ENCODE measurements around a stretch of chr5.

- RRBS = no CpG with 5 or more reads among the region's 7 CpGs
Measured at GRCh38 chr5:72138783-72139446, 31.6 kb downstream of the MAP1B start.

DNA sequence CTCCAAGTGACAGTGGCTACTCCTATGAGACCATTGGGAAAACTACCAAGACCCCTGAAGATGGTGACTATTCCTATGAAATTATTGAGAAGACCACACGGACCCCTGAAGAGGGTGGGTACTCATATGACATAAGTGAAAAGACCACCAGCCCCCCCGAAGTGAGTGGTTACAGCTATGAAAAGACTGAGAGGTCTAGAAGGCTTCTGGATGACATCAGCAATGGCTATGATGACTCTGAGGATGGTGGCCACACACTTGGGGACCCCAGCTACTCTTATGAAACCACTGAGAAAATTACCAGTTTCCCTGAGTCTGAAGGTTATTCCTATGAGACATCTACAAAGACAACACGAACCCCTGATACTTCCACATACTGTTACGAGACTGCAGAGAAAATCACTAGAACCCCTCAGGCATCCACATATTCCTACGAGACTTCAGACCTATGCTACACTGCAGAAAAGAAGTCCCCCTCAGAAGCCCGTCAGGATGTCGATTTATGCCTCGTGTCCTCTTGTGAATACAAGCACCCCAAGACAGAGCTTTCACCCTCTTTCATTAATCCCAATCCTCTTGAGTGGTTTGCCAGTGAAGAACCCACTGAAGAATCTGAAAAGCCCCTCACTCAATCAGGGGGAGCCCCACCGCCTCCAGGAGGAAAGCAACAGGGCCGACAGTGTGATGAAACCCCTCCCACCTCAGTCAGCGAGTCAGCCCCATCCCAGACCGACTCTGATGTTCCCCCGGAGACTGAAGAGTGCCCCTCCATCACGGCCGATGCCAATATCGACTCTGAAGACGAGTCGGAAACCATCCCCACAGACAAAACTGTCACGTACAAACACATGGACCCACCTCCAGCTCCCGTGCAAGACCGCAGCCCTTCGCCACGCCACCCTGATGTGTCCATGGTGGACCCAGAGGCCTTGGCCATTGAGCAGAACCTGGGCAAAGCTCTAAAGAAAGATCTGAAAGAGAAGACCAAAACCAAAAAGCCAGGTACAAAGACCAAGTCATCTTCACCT is 92.1 kb downstream of the MAP1B start:
- RRBS = no CpG with 5 or more reads among the region's 23 CpGs

GRCh38 chr5:72238564-72239043 is 81.4 kb downstream of the MRPS27 start:
- RRBS = no CpG with 5 or more reads among the region's 3 CpGs

GRCh38 chr5:72244658-72245140 is 75.3 kb downstream of the MRPS27 start:
- RRBS = no CpG with 5 or more reads among the region's 1 CpG

DNA sequence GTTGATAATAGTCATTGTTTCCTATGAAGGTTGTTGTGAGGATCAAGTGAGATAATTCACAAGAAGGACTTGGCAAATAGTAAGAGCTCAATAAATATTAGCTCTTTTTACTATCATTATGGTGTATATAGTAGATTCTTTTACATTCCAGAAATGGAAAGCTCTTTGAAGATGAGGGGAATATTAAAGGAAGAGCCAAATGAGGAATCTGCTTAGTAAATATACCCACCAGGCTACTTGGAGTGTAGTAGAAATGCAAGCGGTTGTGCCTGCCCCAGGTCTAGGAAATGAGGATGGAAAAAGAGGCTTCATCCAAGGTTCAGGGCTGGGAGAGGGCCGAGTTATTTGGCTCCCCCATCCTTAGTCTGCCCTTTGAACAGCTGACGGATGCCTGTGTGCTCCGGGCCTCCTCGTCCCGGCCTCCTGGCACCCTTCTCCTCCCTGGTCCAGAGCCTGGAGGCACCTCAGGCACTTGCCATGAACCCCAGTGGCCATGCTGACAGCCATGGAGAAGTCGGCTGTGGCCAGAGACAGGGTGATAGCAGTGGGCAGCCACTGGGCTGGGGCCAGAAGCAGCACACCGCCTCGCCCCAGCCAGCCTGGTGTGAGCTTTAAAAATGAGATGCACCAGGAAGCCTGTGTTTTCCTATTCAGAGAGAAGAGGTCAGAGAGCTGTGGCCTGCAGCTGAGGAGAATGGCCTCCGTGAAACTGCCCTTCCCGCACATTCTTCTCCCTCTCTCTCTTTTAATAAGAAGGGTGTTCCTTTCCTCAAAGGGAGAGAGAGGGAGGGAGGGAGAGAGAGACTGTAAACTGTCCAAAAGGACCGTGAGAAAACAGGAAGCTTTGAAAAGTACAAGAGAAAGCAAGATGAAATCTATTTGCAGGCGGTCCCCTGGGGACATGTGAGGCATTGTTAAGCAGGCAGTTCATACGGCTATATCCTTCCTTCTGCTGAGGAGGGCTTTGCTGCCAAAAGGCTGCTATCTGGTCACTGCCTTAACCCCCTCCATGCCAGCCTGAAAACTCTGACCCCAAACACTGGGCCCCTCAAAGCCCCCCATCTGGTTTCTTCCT is 55.4 kb downstream of the ZNF366 start:
- RRBS = no CpG with 5 or more reads among the region's 14 CpGs

- RRBS = no CpG with 5 or more reads among the region's 12 CpGs
Measured at GRCh38 chr5:72504066-72504627, 3.1 kb downstream of the ZNF366 start.

- RRBS = no CpG with 5 or more reads among the region's 4 CpGs
Measured at GRCh38 chr5:72600178-72600754, 93.1 kb upstream of the ZNF366 start.

- RRBS = 1% methylated on average over 38 of the region's 81 CpGs
Measured at GRCh38 chr5:72848305-72849114, 32.0 kb downstream of the TNPO1 start.

GRCh38 chr5:72849115-72849436 is 32.6 kb downstream of the TNPO1 start:
- RRBS = no CpG with 5 or more reads among the region's 6 CpGs

DNA sequence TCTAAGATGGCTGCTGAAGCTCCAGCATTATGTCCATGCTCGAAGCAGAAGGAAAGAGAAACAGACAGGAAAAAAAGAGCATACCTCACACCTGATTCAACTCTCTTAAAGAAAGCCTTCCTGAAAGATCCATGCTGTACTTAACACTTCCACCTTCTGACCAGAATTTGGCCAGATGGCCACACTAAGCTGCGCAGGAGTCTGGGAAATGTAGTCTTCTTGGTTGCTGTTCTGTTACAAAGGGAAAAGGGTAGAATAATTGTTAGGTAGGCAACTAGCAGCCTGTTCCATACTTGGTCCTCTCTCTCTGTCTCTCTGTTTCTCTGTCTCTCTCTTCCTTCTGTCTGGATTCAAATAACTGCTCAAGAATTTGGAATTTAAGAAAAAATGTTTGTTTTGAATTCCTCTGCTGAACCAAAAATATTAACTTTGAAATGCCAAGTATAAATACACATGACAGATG is 16.0 kb downstream of the TMEM174 start:
- RRBS = no CpG with 5 or more reads among the region's 2 CpGs

- RRBS = no CpG with 5 or more reads among the region's 2 CpGs
Measured at GRCh38 chr5:73246734-73247078, 73.7 kb downstream of the TMEM174 start.

- RRBS = no CpG with 5 or more reads among the region's 4 CpGs
Measured at GRCh38 chr5:73286179-73286609, 113.2 kb downstream of the TMEM174 start.

DNA sequence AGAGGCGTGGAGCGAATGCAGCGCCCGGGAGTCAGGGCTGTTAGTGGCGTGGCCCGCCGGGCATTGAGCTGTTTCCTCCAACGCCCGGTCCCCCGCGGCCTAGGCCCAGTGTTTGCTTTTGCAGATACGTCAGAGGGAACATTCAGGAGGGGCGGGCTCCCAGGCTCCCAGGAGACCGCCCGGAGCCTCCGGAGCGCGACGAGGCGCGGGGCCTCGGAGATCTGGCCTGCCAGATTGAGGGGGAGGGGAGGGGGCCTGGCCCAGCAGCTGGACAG is 130.2 kb downstream of the TMEM174 start:
- RRBS = 99% methylated on average over 4 of the region's 22 CpGs

GRCh38 chr5:73663417-73663661 is 37.3 kb downstream of the ARHGEF28 start:
- RRBS = no CpG with 5 or more reads among the region's 1 CpG

- RRBS = no CpG with 5 or more reads among the region's 2 CpGs
Measured at GRCh38 chr5:73918684-73919010, 292.7 kb downstream of the ARHGEF28 start.

- RRBS = no CpG with 5 or more reads among the region's 2 CpGs
Measured at GRCh38 chr5:73930780-73931104, 304.7 kb downstream of the ARHGEF28 start.

- RRBS = no CpG with 5 or more reads among the region's 4 CpGs
Measured at GRCh38 chr5:74145612-74145811, 495.0 kb downstream of the ENC1 start.

- RRBS = no CpG with 5 or more reads among the region's 8 CpGs
Measured at GRCh38 chr5:74257509-74258169, 382.9 kb downstream of the ENC1 start.

GRCh38 chr5:74418676-74418951 is 221.9 kb downstream of the ENC1 start:
- RRBS = no CpG with 5 or more reads among the region's 1 CpG

DNA sequence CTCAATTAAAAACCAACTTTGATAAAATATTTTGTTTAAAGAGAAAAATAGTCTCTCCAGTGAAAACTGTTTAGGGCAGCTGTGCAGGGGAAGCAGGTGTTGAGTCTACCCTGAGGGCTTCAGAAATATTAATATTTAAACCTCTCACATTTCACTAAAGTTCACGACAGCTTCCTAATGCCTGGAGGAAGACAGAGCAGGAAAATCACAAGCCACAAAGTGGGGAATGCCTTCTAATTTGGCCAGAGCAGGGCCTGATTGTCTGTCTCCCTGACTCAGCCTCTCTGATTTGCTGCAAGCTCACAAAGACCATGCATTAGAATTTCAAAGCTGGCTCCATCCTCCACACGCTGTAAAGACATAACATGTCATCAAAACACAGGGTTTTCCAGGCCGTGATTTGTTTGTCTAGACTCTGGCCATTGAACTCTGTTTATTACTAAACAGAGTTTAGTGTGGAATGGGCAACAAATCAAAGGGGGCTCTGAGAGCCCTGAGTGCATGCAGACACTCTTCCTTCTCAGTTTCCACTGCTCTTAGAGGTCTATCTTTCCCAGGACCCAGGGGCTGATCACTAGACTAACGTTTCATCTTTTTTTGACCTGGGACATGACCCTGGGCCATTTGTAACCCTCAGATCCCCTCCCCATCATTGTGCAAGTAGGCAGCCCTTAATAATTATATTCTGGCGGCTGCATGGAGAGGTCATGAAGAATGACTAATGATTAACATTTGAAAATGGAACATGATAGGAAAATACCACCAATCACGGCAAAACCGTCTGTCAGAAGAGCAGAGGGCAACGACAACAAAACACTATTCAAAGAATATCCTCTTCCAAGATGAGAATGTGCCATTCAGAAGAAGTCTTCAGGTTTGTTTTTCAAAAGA is 140.3 kb downstream of the ENC1 start:
- RRBS = no CpG with 5 or more reads among the region's 8 CpGs

Data from PFSK-1 (cell line).